Thoracic aorta (tissue), 1 donor: ENCODE measurements around a stretch of chr19.

GRCh38 chr19:2475713-2476077 is 232 bp upstream of the GADD45B start:
- RAMPAGE, long total RNA = no peak

DNA sequence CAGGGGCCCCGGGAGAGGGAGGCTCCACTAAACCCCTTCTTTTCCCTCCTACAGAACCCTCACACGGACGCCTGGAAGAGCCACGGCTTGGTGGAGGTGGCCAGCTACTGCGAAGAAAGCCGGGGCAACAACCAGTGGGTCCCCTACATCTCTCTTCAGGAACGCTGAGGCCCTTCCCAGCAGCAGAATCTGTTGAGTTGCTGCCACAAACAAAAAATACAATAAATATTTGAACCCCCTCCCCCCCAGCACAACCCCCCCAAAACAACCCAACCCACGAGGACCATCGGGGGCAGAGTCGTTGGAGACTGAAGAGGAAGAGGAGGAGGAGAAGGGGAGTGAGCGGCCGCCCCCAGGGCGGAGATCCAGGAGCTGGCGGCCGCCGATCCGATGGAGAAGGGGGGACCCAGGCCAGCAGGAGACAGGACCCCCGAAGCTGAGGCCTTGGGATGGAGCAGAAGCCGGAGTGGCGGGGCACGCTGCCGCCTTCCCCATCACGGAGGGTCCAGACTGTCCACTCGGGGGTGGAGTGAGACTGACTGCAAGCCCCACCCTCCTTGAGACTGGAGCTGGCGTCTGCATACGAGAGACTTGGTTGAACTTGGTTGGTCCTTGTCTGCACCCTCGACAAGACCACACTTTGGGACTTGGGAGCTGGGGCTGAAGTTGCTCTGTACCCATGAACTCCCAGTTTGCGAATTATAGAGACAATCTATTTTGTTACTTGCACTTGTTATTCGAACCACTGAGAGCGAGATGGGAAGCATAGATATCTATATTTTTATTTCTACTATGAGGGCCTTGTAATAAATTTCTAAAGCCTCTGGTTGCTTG is 1.7 kb downstream of the GADD45B start:
- RAMPAGE, long total RNA = start-site peak on the plus strand centred at position 403 of the sequence, 391 bp wide, 1,992 reads

DNA sequence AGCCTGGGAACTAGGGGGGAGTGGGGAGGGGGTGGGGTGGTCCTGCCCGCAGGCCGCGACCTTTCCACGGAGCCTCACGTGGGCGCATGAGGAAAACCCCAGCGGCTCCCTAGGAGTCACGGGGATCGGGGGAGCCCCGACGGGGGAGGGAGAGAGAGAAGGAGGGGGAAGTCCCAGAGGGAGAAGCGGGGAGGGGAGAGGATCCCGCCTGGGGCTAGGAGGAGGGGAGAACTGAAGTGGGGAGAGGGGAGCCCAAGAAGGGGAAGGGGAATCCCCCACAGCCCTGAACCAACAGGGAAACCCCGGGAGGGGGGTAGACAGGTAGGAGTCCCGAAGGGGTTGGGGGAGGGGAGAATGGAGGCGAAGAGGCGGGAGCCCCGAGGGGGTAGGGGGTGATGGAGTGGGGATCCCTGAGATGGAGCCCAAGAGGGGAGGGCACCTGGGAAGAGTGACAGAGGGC is 3.2 kb downstream of the GADD45B start:
- RAMPAGE, long total RNA = no peak

DNA sequence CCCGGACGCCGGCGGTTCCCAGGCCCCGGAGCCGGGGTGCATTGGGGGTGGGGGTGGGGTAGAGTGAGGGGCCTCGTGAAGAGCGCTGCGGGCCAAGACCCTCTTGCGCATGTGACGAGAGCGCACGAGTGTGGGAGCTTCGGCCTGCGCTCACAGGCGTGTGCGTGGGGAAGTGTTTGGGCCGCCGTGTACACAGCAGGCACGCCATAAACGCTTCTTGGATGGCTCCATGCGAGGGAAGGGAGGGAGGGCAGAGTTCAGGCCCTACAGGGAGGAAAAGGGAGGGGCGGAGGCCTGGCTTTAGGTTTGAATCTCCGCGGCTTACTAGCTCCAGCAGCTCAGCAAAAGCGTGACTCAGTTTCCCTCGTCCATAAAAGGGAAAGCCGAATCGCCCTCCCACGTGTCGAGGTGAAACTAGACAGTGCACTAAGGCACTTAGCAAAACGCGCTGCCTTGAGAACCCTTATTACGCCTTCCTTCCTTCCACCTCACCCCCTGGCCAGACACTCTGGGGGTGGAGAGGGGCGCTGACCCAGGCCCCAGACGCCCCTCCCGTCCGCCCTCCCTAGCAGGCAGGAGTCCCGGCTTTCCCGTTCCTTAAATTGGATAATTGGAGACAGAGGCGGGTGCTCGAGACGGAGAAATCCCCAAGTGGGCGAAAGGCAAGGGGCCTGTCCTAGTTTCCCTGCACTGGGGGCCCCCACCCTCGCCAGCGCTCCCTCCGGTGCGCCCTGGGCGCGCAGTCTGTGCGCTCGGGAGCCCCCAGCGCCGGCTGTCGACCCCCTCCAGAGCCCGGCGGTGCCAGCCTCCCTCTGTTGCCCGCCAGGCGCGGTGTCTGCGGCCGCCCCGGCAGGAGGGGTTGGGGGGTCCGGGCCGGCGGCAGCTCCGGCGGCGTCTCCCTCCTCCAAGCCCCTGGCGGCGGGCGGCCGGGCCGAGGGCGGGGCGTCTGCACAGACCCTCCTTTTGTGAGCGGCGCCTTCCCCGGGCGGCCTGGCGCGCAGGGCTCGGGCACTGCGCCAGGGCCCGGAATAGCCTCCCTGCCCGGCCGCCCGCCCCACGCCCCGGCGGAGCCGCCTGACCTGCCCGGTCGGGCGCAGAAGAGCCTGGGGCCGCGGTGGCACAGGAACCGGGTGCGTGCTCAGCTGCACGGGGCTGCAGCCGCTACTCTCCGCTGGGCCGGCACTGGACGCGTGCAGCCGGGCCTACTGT is 12.8 kb downstream of the GADD45B start:
- RAMPAGE, long total RNA = no peak

GRCh38 chr19:2598760-2599640 is 103.5 kb downstream of the GNG7 start:
- RAMPAGE, long total RNA = no peak

DNA sequence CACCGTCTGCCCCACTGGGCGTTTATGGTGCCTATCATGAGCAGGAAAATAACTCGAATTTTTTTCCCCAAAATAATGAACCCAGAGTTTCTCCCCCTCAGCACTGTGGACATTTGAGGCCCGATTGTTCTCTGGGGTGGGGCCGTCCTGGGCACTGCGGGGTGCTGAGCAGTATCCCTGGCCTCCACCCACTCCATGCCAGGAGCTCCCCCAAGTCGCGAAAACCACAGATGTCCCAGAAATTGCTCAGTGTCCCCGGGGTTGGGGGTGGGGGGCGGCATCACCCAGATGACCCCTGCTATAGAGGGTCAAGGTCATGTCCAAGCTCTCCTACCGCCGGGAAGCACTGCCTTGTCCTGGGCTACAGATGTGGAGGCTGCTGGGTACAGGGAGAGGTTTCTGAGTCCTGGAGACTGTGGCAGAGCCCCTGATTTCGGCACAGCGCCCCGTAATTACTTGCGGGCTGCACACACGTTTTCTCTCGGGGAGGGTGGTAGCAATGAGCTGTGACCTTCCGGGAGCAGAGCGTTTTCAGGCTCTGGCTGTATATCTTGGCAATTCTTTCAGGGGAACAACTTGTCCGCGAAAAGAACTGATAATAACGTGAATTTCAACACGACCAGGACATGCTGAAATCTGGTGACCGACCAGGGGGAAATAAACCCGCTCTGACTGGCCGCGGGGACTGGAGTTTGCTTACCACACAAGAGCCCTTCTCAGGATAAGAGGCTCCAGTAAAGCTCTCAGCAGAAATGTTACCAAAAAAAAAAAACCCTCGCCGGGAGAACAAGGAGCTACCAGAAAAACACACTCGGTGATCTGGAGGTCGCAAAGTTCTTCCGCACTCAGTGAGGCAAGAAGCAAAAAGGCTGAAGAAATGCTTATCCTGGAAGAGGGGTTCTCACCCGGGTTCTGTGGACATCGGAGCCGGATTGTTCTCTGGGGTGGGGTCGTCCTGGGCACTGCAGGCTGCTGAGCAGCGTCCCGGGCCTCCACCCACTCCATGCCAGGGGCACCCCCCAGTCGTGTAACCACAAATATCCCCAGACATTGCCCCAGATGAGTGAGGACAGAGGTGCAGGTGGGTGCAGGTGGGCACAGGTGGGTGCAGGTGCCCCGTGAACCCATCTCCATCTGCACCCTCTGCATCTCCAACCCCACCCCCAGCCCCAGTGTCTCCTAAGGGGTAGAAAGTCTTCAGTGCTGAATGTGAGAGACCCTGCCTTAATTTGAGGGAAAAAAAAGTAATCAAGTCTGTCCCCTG is 67.9 kb downstream of the GNG7 start:
- RAMPAGE, long total RNA = no peak

DNA sequence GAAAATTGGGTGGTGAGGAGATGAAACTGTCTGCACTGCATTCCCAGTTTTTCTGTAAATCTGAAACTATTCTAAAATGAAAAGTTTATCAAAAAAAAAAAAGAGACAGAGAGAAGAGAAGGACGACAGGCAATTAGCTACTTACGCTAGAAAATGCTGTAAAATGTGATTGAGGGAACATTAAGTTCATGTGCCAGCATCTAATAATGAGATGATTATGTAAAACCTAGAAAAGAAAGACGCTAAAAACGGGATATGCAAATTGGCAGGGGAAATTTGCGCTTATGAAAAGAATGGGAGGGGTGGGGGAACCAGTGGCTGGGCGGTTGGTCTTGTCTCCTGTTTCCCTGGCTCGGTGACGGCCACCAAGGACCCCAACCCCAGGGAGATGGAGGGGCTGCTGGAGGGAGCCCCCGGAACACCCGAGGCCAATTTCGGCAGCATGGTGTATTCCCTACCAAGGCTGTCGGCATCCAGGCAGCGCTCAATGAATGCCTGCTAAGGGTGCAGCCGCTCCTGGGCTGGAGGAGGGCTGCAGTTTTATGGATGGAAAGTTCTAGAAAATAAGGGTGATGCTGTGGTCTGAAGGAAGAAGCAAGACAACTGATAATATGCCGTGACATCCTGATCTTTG is 34.2 kb downstream of the GNG7 start:
- RAMPAGE, long total RNA = no peak

- RAMPAGE, long total RNA = no peak
Observed at GRCh38 chr19:2720705-2721309, 365 bp downstream of the DIRAS1 start.

GRCh38 chr19:2769935-2770611 is 13.0 kb downstream of the SGTA start:
- RAMPAGE, long total RNA = no peak

DNA sequence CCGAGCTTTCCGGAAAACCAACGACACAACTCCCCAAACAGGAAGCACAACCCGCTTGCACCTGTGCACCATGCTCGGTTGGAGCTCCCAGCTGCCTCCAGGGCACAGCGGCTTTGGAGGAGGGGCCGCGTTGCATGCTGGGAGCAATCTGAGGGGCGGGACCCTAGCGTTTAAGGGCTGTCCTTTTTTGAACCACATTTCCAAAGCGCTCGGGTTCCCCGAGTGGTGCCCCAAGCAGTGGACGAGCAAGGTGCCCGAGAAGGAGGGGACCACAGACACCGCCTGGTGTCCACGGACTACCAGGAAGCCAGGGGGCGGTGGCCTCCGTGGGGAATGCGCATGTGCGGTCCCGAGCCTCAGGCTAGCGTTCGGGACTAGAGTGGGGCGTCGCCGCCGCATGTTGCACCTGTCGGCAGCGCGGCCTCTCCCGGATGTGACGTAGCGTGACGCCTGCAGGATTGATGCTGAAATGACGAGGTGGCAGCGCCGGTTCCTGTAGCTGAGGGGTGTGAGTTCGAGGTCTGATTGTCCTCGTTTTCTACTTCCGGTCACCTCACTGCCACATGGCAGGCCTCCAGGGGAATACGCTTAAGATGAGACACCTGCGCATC is 11.9 kb upstream of the ZNF57 start:
- RAMPAGE, long total RNA = no peak

DNA sequence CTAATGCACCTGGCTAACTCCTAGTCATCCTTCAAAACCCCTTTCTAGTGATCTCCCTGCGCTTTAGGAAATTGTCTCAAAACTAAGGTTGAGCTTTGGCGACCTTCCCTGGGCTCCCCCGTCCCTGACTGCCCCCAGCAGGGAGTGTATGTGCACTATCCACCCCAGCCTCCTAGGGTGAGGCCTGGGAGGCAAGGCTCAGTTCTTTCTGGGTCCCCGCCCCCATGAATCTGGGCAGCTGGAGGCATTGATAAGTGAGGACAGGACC is 356 bp downstream of the TLE6 start:
- RAMPAGE, long total RNA = no peak

- RAMPAGE, long total RNA = no peak
Observed at GRCh38 chr19:3041702-3042613, 12.9 kb upstream of the TLE2 start.

DNA sequence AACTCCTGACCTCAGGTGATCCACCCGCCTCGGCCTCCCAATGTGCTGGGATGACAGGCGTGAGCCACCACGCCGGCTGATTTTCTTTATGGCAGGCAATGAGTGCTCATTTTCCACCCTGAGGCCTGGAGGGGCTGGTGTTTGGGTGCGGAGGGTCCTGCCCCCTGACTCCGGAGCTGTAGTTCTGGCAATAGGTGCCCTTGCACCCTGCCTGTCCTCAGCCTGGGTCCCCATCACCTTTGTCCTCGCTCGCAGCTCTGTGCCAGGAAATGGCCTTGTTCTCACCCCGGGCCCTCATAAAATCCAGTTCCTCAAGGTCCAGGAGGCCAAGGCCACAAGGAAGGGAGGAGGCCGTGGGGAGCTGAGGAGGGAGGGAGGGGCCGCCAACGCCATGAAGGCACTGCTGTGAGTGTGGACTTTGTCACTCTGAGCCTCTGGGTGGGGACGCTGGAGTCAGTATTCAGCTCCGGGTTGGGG is 9.3 kb upstream of the GNA11 start:
- RAMPAGE, long total RNA = no peak

DNA sequence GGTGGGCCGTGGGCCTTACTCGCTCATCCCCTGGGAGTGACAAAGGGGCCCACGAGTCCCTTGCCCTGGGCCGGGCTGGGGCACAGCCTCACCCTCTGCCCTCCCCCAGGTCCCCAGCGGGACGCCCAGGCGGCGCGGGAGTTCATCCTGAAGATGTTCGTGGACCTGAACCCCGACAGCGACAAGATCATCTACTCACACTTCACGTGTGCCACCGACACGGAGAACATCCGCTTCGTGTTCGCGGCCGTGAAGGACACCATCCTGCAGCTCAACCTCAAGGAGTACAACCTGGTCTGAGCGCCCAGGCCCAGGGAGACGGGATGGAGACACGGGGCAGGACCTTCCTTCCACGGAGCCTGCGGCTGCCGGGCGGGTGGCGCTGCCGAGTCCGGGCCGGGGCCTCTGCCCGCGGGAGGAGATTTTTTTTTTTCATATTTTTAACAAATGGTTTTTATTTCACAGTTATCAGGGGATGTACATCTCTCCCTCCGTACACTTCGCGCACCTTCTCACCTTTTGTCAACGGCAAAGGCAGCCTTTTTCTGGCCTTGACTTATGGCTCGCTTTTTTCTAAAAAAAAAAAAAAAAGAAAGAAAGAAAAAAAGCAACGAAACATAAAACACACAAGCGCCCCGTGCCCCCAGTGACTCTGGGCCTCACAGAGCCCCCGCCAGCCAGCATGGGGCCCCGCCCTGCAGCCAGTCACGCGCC is 14.8 kb upstream of the GNA15 start:
- RAMPAGE, long total RNA = no peak

DNA sequence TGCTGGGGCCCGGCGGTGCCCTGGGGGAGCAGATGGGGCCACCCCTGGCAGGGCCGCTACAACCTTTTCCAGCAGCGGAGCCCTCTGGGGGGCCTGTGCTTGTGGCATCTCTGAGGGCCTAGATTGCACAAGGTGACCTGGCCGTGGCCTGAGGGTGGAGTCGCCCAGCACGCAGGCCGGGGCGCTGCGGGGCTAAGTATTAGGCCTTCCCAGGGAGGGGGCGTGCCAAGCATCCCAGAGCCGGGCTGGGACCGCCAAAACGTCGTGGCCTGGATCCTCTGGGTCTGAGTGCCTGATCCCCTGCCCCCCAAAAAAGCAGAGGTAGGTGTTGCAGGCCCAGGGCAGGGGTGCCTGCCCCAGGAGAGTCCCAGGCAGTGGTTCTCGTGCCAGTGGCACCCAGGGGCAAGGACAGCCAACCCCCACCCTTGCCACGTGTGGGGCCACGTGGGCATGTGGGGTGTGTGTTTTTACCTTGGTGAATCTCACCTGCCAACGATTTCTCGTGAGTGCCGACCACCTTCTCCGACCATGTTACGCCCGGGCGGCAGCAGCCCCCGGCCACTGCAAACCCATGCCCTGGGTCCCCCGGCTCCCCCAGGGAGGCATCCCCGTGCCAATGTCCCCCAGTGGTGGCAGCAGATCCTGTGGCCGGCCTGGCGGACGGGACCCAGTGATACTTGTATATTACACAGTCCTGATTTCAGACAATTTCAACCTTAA is 12.6 kb upstream of the GNA15 start:
- RAMPAGE, long total RNA = no peak

GRCh38 chr19:3141766-3142766 is 6.2 kb downstream of the GNA15 start:
- RAMPAGE, long total RNA = no peak

GRCh38 chr19:3175891-3176601 is 2.5 kb upstream of the S1PR4 start:
- RAMPAGE, long total RNA = no peak

DNA sequence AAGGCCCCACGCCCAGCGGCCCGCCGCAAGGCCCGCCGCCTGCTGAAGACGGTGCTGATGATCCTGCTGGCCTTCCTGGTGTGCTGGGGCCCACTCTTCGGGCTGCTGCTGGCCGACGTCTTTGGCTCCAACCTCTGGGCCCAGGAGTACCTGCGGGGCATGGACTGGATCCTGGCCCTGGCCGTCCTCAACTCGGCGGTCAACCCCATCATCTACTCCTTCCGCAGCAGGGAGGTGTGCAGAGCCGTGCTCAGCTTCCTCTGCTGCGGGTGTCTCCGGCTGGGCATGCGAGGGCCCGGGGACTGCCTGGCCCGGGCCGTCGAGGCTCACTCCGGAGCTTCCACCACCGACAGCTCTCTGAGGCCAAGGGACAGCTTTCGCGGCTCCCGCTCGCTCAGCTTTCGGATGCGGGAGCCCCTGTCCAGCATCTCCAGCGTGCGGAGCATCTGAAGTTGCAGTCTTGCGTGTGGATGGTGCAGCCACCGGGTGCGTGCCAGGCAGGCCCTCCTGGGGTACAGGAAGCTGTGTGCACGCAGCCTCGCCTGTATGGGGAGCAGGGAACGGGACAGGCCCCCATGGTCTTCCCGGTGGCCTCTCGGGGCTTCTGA is 1.0 kb downstream of the S1PR4 start:
- RAMPAGE, long total RNA = no peak

- RAMPAGE, long total RNA = no peak
Observed at GRCh38 chr19:3186251-3187210, 801 bp downstream of the NCLN start.

DNA sequence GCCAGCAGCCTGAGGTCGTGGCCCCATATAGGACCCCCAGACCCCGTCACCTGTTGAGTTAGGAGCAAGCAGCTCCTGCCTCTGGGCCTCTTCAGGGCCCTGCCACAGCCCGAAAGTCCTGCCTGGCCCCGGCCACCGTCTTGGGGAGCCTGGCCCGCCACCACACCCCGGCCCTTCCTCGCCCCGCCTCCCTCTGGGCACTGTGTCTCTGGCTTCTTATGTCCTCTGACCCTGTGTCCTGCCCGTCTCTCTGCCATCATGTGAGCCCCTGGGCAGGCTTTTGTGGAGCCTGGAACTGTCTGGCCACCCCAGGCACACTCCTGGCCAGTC is 19.2 kb downstream of the NCLN start:
- RAMPAGE, long total RNA = no peak